Penis (tissue), 1 donor: ENCODE results near the gene ALX3.

- PRO-cap = no peak
Observed at GRCh38 chr1:109532179-109532697, 7.4 kb upstream of the GPR61 start.

- PRO-cap = no peak
Observed at GRCh38 chr1:109546300-109546713, 2.1 kb upstream of the GNAI3 start.

DNA sequence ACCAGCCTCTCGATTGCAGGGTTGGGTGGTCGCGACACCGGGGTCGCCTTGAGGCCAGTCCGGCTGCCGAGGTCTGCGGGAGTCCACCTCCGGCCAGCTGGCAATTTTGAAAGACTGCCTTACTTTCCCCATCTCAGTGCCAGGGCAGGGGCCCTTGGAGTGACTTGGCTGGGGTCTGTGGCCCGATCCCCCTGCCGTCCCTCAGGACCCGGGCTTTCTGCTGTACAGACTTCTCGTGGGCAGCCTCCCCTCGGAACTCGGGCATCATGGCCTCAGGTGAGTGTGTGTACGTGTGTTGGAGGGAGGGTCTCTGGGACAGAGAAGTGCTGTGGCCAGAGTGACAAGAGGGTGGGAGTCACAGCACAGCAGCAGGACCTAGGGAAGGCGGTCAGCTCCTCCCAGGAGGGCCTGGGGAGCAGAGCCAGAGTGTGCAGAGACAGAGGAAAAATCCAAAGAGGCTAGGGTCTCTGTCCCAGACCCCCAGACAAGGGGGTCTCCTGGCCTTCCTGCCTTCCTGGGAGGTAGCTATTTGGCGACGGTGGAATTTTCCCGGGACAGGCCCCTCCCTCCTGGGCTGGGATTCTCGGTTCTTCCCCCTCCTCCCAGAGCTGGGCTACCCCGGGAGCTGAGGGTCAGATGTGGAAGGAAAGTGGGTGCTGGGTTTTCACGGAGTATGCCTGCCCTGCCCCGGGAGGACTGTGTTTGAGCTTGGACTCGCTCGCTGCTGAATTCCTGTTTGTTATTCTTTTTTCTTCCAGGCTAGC, 548 bp downstream of the AMPD2 start:
- PRO-cap = no peak

GRCh38 chr1:109715622-109715931, 3.5 kb downstream of the GSTM5 start:
- PRO-cap = no peak

DNA sequence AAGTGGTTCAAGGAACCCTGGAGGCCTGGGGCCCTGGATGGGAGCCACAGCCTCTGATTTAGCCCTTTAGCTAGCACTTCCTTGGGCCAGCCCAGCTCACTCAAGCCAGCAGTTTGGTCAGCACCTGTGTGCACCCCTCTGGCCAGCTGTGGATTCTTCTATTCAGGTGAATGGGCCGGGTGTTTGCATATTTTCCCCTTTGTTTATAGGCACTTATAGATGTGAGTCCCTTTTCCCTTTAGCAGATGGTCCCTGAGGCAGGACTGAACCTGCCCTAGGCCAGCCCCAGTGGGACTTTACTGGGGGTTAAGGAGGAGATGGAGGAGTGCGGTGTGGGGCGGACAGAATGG, 18.9 kb upstream of the EPS8L3 start:
- PRO-cap = no peak

DNA sequence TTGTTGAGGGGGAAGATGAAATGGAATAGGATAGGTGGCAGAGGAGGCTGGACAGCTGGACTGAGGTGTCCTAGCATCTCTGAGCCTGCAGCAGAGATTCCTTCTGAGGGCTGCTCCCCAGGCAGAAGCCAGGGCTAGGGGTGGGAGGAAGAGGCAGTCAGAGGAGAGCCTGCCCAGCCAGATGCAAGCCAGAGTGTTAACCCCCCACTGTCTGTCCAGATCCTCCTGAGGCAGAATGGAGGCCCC, 1.5 kb downstream of the CSF1 start:
- PRO-cap = unidirectional peak, minus-strand start at position 105 of the sequence

DNA sequence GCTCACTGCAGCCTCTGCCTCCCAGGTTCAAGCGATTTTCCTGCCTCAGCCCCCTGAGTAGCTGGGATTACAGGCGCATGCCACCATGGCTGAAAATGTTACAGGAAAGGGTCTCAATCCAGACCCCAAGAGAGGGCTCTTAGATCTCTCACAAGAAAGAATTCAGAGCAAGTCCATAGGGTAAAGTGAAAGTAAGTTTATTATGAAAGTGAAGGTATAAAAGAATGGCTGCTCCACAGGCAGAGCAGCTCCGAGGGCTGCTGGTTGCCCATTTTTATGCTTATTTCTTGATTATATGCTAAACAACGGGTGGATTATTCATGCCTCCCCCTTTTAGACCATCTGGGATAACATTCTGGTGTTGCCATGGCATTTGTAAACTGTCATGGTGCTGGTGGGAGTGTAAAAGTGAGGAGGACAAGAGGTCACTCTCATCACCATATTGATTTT, 3.4 kb upstream of the STRIP1 start:
- PRO-cap = no peak

- PRO-cap = no peak
Observed at GRCh38 chr1:110055935-110056423, 14.5 kb downstream of the ALX3 start.

DNA sequence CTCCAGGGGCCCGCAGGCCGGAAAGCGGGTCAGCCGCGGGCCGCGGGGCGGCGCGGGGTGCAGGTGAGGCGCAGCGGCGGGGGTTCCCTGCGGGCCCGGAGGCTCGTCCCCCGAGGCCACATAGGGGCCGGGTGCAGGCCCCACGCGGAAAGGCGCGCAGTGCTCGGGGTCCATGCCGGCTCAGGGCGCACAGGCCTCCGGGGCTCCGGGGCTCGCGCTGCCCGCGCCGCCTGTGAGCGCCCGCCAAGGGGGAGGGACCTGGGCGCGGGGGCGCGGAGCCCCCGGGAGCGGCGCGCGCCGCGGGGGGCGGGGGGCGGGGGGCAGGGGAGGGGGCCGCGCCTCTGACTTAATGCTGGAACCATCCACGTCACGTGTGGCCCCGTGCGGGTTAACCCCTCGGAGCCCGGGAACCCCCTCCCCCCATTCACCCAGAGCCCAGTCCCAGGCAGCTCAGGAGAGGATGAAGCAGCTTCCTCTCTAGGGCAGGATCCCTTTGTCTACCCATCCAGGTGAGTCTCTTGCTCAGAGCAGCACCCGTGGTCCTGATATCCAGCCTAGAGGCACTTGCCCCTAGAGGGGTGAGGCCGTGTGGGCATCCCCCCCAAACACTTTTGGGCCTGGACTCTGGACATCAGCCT, at the start of gene ALX3:
ALX3 (minus strand) TSS at position 234 of the 638 bp plus-strand sequence.
- PRO-cap = no peak

GRCh38 chr1:110210804-110211838, 1.0 kb downstream of the KCNC4 start:
- PRO-cap = bidirectional peak, plus-strand start at chr1:110211725, minus-strand start at chr1:110211257

DNA sequence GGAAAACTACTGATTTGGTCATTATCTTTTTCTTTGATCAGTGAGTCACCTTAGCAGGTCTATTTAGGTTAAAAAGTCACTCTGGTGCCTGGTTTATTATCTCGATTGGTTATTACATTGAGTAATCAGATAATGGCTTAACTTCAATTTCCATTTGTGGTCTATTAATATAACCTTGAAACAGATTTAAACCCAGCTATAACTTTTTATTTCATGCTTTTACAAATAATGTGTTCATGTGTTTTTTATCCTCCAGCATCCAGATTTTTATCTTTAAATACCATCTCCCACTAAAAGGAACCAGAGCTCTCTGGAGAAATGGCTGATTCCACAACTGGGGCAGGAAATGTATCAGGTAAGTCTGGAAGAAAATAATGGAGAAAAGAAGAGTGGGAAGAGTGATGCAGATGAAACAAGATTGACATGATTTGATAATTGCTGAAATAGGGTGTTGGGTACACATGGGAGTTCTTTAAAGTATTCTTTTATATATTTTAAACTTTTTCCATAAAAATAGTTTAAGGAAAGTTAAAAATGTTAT, 2.5 kb upstream of the RBM15 start:
- PRO-cap = no peak

DNA sequence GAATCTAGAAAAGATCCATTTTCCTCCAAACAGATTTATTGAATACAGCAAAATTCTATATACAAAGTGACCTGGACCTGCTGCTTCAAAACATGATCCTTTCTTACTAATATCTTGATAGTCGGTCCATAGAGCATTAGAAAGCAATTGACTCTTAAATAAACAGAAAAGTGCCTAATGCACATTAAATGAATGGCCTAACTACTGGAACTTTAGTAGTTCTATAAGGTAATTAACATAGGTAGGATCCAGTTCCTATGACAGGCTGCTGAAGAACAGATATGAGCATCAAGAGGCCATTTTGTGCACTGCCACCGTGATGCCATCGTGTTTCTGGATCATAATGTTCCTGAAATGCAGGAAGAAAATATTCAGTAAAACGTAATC, 6.3 kb downstream of the LAMTOR5 start:
- PRO-cap = no peak

- PRO-cap = no peak
Observed at GRCh38 chr1:110475869-110476184, 24.9 kb downstream of the PROK1 start.

DNA sequence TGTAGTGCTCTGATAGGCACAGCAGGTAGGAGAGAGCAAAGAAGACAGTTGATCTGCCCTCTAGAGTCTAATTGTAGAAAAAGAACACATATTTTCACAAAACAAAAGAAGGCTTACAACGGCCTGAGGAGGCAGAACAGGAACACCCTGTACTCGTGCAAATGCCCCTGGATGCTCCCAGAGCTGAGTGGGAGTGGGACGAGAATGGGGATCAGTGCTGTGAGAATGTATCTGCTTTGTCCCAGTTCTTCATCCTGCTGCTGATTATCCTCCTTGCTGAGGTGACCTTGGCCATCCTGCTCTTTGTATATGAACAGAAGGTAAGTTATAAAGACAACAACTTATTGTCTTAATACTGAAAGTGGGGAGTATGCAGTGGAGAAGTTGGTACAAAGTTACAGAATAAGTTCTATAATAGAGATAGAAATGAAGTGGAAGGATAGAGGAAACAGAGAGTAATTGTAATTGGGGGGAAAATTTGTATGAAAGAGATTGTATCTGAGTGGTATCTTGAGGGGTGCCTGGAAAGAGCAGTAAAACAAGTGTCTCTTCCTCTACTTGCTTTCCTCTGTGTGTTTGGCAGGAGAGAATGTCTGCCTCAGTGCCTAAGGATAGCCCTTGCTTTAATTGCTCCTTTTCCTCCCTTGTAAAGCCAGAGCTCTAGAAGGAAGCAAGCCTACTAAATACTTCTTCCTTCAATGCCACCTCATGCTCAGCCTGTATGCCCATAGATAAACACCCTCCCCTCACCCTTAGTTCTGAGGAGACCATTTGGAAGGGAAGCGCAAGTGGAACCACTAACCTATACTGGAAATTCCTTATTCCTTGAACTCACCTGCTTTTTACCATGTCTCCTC, 21.4 kb downstream of the CD53 start:
- PRO-cap = no peak

DNA sequence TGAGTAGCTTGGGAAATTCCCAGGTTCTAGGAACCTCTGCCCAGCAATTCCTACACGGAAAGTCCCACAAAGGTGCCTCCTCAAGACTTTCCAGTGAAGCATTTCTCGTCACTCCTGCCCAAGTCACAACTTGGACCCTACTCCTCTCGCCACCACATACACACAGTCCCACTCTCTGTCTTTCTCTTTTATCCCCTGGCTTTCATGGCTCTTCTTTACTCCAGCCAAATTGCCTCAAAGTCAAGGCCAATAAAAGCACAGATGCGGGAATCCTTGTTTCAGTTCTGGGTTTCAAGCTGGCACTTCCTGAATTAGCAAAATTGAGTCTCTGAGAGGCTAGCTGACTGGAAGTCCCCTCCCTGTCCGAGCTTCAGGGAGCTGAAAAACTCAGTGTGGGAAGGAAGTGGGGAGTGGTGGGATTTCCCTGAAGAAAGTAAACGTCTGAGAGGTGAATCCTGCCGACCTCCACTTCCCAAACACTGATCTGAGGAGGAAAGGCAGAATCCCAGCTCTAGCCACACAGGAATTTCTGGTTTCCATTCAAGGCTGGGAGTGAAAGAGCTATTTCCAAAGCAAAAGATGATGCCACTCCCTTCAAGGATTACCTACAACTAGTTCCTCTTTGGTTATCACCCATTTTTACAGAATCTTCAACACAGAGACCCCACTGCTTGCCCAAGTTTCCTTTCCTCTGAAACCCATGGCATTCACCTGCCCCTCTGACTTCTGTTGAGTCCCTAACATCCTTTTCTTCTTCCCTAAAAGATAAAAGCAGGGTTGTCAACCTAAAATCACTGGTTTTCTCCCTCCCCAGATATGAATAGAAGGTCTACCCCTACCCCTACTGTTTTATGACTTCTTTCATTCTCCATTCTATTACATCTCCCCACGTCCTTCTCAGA, 7.3 kb downstream of the DENND2D start:
- PRO-cap = no peak

DNA sequence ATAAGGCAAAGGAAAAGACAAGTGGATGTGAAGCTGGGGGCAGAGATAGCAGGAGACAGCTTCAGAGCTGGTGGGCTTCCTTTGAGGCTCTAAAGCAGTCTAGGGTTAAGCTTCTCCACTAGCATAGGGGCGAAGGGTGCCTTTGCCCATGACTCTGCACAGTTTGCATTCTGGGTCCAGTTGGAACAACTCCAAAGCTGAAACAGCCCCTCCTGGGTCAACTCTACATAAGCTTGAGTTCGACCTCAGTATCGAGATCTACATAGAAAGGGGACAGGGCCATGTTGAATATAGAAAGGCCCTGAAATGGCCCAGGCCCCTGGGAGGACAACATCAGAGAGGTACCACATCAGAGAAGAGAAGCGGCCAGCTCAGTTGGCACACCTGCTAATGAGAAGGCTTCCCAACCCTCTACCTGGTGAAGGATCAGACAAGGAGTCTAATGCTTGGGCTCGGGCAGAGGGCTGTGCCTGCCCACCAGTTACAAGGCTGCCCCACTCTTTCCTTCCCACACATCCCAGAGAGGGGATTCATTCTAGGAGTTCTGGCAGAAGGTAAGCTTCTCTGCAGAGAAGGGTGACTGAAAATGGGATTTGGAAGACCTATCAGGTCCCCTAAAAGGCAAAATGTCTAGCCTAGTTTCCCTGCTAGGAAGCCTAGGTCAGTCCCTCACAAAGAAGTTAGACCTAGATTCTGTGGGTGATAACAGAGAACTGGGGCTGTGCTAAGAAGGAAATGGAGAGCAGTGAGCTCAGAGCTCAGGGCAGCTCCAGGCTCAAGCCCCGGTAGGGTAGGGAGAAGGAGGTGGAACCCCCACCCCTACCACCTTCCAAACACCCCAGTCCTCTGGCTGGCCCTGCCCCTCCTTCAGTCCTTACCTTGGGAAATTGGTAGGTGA, 1.5 kb downstream of the DENND2D start:
- PRO-cap = no peak

GRCh38 chr1:111203610-111204907, 3.6 kb upstream of the DENND2D start:
- PRO-cap = bidirectional peak, plus-strand start at chr1:111204668, minus-strand start at chr1:111204538

GRCh38 chr1:111225547-111226458, 1.7 kb upstream of the CHI3L2 start:
- PRO-cap = no peak

GRCh38 chr1:111429719-111430185, 2.2 kb upstream of the OVGP1 start:
- PRO-cap = no peak

DNA sequence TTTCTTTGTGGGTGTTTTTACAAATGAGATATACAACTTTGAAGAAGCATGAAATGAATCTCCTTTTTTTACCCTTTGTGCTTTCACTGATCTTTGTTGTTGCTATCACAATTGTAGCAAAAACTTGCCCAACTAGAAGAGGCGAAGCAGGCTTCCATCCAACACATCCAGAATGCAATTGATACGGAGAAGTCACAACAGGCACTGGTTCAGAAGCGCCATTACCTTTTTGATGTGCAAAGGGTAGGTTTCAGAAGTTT, 7.2 kb downstream of the ATP5PB start:
- PRO-cap = no peak